Epidermal melanocyte (primary cell): ENCODE measurements around a stretch of chr5.

- RRBS = no CpG with 5 or more reads among the region's 2 CpGs
Observed at GRCh38 chr5:151092717-151093069, 11.9 kb upstream of the TNIP1 start.

- RRBS = no CpG with 5 or more reads among the region's 7 CpGs
Observed at GRCh38 chr5:151093070-151093869, 12.4 kb upstream of the TNIP1 start.

GRCh38 chr5:151242258-151242726, 10.7 kb upstream of the GM2A start:
- RRBS = no CpG with 5 or more reads among the region's 6 CpGs

DNA sequence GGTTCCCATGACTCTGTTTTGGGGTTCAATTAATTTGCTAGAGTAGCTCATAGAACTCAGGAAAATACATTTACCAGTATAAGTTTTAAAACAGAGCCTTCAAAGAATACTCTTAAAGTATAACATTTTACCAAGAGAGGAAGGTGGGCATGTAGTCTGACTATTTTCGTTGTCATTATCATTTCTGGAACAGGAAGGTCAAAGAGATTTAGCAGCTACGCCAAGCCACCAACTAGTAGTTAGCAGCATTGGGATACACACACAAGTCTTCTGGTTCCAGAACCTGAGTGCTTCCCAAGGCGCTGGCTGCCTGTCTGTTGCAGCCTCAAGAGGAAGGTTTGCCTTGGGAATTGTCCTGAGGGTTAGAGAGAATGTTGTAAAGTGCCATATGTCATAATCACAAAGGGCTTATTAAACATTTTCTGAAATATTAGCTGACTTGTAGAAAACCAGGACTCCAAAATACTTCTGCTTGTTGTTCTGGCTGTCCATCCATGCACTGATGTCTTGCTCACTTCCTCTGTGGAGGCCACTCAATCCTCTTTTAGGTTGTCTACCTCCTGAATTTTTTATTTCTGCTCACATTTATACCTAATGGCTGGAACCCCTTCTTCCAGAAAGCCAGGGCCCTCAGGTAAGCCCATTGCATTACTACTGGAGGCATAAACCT, 46.2 kb downstream of the SLC36A1 start:
- RRBS = no CpG with 5 or more reads among the region's 3 CpGs

- RRBS = no CpG with 5 or more reads among the region's 6 CpGs
Observed at GRCh38 chr5:151517542-151518084, 70.2 kb downstream of the SLC36A1 start.

- RRBS = no CpG with 5 or more reads among the region's 6 CpGs
Observed at GRCh38 chr5:151662394-151663085, 24.2 kb downstream of the SPARC start.

- RRBS = no CpG with 5 or more reads among the region's 18 CpGs
Observed at GRCh38 chr5:151663319-151664144, 23.2 kb downstream of the SPARC start.

DNA sequence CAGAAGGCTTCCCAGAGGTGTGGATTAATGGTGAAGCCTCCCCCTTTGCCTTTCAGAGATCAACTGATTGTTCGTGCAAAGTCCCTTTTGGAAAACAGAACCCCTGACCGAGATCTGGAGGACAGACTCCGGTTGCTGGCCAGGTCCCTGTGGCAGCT, 510 bp downstream of the SPARC start:
- RRBS = no CpG with 5 or more reads among the region's 3 CpGs

- RRBS = no CpG with 5 or more reads among the region's 2 CpGs
Observed at GRCh38 chr5:151772846-151772937, 938 bp downstream of the G3BP1 start.

GRCh38 chr5:151773944-151774305, 2.2 kb downstream of the G3BP1 start:
- RRBS = no CpG with 5 or more reads among the region's 3 CpGs

- RRBS = no CpG with 5 or more reads among the region's 9 CpGs
Observed at GRCh38 chr5:152689249-152689805, 284.2 kb upstream of the NMUR2 start.

GRCh38 chr5:152953856-152954310, 536.6 kb upstream of the GRIA1 start:
- RRBS = no CpG with 5 or more reads among the region's 5 CpGs

- RRBS = no CpG with 5 or more reads among the region's 3 CpGs
Observed at GRCh38 chr5:153969894-153970250, 68.8 kb downstream of the FAM114A2 start.

DNA sequence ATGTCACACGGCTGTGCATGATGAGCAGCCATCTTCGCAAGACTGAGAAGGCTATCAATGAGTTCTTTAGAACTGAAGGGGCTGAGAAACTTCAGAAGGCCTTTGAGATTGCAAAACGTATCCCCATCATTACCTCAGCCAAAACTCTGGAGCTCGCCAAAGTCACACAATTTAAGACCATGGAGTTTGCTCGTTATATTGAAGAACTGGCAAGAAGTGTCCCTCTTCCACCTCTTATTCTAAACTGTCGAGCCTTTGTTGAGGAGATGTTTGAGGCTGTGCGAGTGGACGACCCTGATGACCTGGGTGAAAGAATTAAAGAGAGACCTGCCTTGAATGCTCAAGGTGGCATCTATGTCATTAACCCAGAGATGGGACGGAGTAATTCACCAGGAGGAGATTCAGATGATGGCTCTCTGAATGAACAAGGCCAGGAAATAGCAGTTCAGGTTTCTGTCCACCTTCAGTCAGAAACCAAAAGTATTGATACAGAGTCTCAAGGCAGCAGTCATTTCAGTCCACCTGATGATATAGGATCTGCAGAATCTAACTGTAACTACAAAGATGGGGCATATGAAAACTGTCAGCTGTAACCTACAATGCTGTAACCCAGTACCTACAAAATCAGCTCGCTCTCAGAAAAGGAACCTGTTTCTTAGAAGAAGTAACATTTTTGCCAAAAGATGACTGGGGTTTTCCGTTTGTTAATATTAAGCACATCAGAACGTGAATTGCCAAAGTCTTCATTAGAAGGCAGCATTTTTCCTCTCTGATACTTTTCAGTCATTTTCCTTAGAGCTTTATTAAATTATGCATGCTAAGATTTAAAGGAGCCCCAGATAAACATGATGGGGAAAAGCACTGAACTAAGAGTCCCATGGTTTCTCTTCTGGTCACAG, 14.6 kb downstream of the MFAP3 start:
- RRBS = no CpG with 5 or more reads among the region's 12 CpGs

DNA sequence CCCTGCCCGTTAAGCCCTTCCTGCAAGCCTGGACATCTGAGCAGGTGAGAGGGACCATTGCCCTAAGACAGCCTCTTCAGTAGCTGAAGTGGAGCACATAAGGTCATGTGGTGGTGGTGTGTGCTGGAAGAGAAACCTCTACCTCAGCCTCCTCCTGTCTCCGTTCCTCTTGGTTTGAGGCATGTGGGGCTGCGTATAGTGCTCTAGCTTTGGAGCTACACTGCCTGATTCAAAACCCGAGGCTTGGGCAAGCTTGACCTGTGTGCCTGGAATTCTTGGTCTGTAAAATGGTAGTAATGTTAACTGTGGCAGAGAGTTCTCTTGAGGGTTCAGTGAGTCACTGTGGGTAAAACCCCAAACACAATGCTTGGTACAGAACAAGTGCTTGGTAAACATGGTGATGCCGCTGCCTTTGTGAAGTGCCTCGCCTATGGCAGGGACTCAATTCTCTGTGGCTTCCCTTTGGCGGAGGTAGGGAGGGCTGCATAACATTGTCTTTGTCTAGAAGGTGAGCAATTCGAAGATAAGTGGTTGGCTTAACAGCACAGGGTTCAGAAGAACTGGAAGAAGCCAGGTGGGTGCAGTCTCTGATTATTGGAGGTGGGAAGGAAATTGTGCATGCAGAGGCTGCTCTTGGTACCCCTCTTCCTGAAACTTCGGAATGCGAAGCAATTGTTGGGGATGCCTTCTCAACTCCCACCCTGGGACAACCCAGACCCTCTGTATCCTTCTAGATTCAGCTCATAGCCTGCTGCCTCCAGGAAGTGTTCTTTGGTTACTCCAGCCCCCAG, 7.6 kb downstream of the GALNT10 start:
- RRBS = no CpG with 5 or more reads among the region's 10 CpGs

DNA sequence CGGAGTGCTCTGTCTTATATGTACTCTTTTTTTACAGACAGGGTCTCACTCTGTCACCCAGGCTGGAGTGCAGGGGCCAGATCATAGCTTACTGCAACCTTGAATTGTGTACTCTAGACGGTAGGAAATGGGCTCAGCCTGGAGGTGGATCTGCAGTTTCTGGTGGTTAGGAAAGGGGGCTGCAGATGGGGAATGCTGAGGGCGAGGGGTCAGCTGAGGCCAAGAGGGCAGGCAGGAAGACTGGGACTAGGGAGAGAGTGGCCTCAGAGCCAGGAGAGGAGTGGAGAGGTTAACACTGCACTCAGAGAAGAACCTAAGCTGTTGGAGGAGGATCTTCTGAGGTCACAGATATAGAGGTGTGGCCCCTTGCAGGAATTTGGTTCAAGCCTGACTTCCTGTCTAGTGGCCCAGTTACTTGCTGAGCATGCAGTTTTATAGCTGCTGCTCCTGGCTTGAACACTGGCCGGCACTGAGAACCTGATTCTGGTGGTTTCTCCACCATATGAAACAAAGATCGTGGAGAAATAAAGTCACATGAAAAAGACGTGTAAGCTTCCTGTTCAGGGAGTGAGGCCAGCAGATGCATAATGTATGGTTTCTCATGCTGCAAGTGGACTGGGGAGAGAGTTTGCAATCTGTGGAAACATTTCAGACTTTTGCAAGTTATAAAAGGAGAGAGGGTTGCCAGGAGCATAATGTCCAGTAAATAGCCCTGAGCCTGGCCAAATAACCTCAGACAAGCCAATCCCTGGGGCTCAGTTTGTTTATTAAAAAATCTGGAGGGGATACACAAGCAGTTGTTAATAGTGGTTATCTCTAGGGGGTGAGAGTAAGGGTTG, 82.5 kb downstream of the GALNT10 start:
- RRBS = no CpG with 5 or more reads among the region's 6 CpGs

DNA sequence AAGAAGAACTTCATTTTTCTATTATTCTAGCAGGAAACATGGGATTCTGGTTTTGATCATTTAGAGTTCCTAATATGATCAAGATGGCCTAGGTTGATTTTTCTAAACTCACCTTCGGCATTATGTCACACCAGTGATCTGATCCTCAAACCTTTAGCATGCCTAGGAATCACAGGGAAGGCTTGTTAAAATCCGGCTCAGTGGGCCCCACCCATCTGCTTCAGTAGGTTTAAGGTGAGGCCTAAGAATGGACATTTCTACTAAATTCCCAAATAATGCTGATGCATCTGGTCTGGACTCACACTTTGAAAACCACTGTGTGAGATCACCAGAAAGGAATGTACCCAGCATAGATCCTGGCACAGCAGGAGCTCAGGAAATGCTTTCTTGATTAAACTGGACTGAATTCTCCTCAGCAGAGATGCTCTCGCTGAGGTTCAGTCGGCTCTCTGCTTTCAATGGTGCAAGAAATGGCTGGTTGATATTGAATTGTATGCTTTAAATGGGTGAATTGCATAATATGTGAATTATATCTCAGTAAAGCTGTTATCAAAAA, 77.8 kb upstream of the SAP30L start:
- RRBS = no CpG with 5 or more reads among the region's 4 CpGs

DNA sequence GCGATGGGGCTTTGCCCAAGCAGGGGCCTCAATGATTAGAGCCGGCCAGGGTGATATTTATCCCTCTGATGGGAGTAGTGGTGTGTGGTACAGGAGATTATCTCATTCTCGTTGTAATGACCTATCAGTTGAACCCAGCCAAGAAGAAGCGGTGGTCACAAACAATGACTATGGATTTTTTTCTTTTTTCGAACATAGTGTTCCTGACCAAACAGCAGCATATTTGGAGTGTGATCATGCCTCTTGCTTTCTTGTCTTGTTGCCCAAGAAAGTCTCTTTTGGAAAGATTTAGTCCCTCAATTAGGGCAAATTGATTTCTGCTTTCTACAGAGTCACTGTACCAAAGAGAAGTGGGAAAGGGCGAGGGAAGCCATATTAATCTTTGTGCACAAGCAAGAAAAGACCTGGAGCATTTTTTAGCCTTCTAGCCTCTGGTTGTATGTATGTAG, 71.9 kb upstream of the SAP30L start:
- RRBS = no CpG with 5 or more reads among the region's 6 CpGs

GRCh38 chr5:154405198-154405868, 40.5 kb upstream of the SAP30L start:
- RRBS = 10% methylated on average over 5 of the region's 30 CpGs

GRCh38 chr5:154447265-154447735, 1.5 kb downstream of the SAP30L start:
- RRBS = no CpG with 5 or more reads among the region's 5 CpGs